Mononuclear cell (primary cell): ENCODE measurements around a stretch of chr10.

GRCh38 chr10:79391487-79392685 is 44.6 kb downstream of the PPIF start:
- RRBS: 71% methylated on average over 2 of the region's 25 CpGs

GRCh38 chr10:79425068-79425482 is 20.3 kb downstream of the ZCCHC24 start:
- RRBS: no CpG with 5 or more reads among the region's 5 CpGs

DNA sequence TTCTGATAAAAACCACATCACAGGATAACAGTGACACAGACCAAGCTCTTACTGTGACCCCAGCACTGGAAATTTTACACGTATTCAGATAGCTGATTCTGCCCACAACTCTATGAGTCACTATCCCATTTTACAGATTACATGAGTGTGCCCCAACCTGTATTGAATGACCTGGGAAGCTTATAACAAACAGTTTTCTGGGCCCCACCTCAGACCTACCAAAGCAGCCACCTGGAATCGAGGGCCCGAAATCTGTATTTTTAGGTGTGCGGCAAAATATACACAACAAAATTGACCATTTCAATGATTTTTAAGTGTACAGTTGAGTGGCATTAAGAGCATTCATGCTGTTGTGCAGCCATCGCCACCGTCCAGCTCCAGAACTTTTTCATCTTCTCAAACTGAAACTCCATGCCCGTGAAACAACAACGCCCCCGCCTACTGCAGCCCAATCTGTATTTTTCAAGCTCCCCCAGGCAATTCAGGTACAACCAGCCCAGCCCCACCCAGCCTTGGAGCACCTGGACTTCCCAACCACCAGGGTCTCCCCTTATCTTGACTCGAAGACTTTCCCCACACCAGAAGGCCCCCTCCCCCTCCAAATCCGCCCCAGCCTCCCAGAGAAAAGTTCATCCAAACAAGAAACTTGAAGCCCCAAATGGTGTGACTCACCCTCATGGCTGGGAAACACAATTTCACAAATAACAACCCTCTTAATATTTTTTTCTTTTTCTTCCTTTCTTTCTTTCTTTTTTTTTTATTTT is 10.8 kb downstream of the ZCCHC24 start:
- RRBS: no CpG with 5 or more reads among the region's 11 CpGs

- RRBS: no CpG with 5 or more reads among the region's 3 CpGs
These were observed 11.7 kb downstream of the NUTM2B start for GRCh38 chr10:79714811-79715089.

- RRBS: no CpG with 5 or more reads among the region's 2 CpGs
These were observed 33.7 kb downstream of the NUTM2B start for GRCh38 chr10:79736717-79737074.

GRCh38 chr10:80104201-80105000 is 25.9 kb downstream of the TMEM254 start:
- RRBS: no CpG with 5 or more reads among the region's 7 CpGs

DNA sequence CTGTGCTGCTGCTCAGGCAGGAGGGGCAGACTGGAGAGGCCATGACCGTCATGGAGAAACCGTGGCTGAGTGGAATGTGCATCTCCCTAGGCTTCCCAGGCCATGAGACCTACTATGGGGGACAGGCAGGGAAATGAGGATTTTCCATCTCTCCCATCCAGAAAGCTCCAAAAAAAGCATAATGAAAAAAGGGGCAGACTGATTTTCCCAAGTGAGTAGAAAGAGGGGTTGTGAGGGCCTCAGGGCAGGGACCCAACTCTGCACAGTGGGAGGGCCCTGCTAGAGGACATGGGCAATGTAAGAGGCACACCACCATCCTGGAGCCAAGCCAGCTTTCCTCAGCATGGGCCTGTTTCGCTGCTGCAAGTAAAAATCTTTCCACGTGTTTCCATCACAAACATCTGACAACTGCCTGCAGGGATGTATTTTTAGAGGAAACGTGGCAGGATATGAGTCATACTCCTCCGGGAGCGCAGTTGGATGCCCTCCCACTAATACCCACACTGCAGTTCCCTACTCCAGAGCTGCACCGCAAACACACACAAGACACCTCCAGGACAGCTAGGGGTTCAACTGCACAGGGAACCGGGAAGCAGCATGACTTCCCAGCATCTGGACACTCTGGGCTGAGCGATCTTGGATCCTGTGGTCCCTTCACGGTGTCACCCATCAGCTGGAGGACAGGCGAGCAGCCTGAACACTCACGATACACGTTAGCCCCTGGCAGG is 26.0 kb downstream of the PLAC9 start:
- RRBS: 26% methylated on average over 3 of the region's 14 CpGs

- RRBS: no CpG with 5 or more reads among the region's 9 CpGs
These were observed 5.5 kb downstream of the ANXA11 start for GRCh38 chr10:80199597-80200442.

DNA sequence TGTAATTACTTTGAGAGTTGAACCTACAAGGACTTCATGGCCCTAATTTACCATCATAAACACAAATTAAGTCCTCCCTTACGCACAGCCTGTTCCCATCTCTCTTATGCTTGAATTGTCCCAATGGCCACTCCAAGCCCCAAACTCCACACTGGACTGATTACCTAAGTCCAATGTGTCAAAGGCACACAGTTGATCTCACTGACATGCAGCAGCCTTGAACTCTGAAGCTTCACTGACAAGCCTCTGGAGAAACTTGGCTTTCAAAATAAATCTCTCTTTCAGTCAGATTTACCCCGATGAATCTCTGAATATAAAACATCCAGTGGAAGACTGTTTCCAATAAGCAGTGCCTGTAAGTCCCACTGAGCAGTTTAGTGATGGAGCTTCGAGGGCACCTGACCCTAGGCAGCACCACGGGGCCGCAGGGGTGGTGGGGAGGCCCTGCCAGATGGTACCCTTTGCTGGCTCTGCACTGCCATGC is 3.2 kb upstream of the MAT1A start:
- RRBS: no CpG with 5 or more reads among the region's 5 CpGs

DNA sequence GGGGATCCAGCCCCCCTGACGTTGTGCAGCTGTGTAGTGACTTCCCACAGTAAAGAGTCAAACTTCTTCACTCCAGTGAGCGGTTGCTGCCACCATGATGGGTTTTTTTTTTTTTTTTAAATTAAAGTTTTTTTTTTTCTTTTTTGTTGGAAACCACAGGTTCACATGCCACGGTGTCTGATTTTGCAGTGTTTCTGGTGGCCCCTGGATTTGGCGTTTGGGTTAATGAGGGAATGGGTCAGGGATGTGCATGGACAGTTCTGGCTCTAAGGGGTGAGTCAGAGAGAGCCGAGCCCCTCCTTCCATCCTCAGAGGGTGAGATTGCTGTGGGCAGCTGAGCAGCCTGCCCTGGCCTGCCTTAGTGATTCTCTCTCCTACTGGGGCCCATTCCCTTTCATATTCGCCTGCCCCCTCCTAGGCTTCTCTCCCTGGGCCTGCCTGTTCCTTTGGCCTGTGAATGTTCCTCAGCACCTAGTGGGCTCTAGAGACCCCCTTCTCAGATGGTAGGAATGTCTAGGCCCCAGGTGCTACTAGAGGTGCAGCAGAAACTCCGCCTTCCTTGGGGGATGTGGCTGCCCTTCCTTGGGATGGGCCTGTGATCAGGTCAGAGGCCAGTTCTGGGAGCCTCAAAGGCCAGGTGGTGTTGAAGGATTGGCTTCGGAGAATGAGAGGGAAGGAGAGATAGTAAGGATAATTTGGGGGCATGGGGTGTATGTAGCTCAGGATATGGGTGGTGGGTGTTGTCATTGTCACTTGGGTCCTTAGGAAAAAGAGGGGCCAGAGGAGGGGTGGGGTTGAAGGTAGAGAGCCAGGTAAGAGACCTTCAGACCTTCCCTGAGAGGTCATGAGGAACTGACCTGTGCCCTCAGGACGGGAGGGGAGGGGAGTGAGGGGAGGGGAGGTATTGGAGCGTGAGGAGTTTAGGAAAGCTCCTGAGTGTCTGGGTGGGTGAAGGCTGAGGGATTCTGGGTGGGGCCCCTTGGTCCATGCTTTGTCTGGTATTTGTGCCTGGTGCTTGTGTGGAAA is 19.8 kb downstream of the TSPAN14 start:
- RRBS: no CpG with 5 or more reads among the region's 10 CpGs

- RRBS: no CpG with 5 or more reads among the region's 18 CpGs
These were observed 33.8 kb downstream of the TSPAN14 start for GRCh38 chr10:80487553-80488652.

- RRBS: 21% methylated on average over 14 of the region's 62 CpGs
These were observed 2.0 kb upstream of the SH2D4B start for GRCh38 chr10:80535439-80536438.

GRCh38 chr10:80771922-80772455 is 234.3 kb downstream of the SH2D4B start:
- RRBS: no CpG with 5 or more reads among the region's 9 CpGs

- RRBS: 55% methylated on average over 7 of the region's 12 CpGs
These were observed 4.0 kb downstream of the GPR15LG start for GRCh38 chr10:84177413-84178210.

GRCh38 chr10:84214719-84215203 is 10.6 kb downstream of the LRIT2 start:
- RRBS: no CpG with 5 or more reads among the region's 10 CpGs

DNA sequence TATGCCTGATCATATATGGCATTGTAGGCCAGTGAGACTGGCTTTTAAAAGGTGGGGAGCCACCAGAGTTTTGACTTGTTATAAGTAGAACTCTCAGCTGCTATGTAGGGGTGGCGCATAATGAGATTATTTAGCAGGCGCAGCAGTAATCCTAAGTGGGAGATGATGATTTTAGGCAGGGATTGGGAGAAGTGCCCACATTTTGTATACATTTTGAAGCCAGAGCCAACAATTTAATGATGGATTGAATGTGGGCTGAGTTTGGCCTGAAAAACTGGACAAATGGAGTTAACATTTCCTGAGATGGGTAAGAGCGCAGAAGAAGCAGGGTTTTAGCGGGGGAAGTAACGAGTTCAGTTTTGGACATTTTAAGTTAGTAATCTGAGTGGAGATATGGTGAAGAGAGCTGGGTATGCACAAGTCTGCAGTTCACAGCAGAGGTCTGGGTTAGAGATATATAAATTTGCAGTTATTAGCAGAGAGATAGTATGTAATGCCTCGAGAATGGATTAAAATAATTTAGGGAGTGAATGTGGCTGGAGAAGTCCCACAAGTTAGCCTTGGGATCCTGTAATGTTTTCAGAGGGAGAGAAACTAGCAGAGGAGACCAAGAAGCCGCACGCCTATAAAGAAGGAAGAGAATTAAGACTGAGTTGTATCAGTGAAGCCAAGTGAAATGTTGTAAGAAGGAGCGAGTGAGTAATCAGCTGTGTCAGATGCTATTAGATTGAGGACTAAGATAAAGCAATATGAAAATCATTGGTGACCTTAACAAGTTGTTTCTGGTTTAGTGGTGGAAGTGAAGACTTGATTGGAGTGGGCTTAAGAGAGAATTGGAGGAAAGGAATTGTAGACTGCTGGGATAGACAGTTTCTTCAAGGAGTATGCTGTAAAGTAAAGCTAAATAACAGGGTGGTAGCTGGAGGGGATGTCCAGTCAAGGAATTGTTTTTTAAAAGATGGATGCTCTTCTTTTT is 8.6 kb downstream of the CCSER2 start:
- RRBS: no CpG with 5 or more reads among the region's 9 CpGs

GRCh38 chr10:84837874-84838299 is 509.5 kb downstream of the CCSER2 start:
- RRBS: no CpG with 5 or more reads among the region's 12 CpGs

DNA sequence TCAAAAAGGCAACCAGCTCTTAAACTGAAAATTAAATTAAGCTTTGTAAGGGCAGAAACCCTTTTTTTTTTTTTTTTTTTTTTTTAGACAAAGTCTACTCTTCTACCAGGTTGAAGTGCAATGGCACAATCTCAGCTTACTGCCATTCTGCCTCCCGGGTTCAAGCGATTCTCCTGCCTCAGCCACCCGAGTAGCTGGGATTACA is 653.6 kb downstream of the CCSER2 start:
- RRBS: no CpG with 5 or more reads among the region's 3 CpGs

DNA sequence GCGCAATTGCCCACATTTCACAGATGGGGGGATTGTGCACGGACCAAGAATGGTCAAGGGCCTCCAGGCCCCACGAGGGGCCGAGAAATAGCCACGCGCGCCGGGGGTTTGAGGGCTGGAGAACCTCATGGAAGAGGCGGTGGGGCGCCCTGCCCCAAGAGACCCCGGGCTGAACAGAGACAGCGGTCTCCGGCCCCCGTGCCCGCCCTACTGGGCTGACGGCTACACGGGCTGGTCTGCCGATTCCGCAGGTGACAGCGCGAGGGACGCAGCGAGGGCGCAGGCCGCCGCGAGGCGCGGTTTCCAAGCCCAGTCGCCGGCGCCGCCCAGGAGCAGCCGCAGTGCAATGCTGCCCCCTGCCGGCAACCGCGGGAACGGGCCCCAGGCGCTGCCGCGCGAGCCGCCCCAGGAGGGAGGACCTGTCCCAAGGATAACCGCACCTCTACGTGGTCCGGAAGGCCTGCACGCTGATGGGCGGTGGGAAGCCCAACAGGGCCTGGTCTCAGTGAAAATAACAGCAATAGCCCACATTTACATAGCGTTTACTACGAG is 10.5 kb upstream of the GRID1 start:
- RRBS: 5% methylated on average over 24 of the region's 50 CpGs

GRCh38 chr10:86466499-86467006 is 55.0 kb downstream of the WAPL start:
- RRBS: no CpG with 5 or more reads among the region's 7 CpGs